ENCODE results near the genes TRIM63, CEP85 and RPS6KA1.

DNA sequence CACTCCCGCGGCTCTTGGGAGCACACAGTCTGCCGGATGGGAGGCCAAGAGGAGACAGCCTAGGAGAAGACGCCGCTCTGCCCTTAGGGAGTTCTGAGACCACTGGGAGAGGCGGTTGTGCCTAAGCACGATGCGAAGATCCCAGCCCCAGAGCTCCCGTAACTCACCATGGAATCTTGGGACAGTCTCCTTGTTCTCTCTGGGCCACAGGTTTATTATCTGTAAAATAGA lies 744 bp upstream of the PAQR7 start:
- PRO-cap: no peak

DNA sequence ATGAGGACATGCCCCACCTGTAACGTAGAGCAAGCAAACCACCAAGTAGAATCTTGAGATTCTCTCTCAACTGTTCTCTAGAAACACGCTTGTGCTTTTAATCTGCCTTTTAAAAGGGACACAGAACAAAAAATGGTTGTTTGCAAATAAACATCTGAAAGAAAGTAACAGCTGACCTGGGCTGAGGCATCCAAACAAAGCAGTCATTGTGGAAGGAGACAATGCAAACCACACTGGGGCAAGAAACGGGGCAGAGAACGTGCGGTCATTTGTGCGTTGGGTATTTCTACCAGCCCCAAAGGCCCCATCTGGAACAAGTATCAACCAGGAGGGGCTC lies 6.1 kb downstream of the STMN1 start:
- PRO-cap: no peak

- PRO-cap: no peak
These were observed 1.3 kb upstream of the STMN1 start for GRCh38 chr1:25907468-25907941.

- PRO-cap: no peak
These were observed 21.0 kb upstream of the STMN1 start for GRCh38 chr1:25927176-25927614.

DNA sequence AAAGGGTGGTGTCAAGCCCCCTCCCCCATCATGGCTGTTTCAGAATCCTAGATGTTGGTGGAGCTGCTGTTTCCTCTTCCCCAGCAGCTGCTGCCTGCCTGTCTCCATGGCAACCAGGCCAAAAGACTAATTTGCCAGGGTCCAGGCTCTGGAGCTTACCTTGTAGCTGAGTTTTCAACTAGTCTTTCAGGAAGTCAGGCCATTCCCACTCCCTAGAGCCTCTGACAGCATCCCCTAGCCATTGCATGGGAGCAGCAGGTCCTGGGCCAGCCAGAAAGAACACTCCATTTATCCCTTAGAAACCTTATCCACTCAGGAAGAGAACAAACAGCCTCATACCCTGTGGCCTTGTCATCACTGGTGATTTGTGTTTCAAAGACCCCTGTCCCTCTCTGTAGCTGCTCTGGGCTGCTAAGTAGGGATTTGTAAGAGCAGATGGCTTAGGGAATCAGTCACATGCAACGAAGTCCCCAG lies 21.4 kb upstream of the STMN1 start:
- PRO-cap: no peak

DNA sequence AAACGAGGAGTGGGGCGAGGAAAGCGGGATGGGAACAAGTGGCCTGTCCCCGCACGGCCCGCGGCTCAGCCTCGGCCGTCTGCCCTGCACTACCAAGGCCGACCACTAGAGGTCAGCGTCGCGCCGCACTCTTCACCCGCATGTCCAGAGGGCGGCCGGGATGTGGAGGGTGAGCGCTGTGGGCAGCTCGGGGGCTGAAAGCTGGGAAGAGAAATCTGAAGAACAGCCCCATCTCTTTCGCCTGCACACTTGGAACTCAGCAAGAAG lies 10.0 kb downstream of the SLC30A2 start:
- PRO-cap: no peak

- PRO-cap: no peak
These were observed at the start of gene TRIM63 for GRCh38 chr1:26067492-26068037. Gene TRIM63, minus strand, starts transcription at chr1:26067630.

DNA sequence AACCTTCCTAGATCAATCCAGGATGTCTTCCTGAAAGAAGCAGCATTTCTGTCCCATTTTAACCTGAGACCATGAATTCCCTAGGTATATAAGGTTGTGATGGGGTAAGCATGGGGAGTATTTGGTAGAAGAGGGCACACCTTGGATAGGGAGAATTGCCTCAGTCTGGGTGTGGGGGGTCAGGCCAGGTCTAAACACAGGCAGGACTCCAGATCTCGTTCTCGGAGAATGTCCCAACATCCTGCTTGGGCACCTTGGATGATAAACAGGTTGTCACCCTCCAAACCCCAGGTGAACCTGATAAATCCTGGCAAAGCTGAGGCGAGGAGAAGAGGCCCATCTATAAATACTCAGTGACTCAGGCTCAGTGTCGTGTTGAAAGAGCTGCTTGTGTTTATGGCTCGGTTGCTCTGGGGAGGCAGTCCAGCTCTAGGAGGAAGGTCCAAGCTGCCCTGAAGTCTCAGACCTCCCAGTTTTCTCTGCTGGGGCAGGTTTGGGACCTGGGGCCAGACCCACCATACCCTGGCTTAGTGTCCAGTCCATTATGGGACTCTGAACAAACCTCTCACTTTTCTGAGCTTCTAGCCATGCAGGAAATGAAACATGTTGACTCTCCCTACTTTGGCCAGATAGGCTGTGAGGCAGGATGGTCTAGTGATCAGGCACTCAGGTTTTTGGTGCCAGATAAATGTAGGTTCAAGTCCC lies 15.8 kb upstream of the TRIM63 start:
- PRO-cap: no peak

DNA sequence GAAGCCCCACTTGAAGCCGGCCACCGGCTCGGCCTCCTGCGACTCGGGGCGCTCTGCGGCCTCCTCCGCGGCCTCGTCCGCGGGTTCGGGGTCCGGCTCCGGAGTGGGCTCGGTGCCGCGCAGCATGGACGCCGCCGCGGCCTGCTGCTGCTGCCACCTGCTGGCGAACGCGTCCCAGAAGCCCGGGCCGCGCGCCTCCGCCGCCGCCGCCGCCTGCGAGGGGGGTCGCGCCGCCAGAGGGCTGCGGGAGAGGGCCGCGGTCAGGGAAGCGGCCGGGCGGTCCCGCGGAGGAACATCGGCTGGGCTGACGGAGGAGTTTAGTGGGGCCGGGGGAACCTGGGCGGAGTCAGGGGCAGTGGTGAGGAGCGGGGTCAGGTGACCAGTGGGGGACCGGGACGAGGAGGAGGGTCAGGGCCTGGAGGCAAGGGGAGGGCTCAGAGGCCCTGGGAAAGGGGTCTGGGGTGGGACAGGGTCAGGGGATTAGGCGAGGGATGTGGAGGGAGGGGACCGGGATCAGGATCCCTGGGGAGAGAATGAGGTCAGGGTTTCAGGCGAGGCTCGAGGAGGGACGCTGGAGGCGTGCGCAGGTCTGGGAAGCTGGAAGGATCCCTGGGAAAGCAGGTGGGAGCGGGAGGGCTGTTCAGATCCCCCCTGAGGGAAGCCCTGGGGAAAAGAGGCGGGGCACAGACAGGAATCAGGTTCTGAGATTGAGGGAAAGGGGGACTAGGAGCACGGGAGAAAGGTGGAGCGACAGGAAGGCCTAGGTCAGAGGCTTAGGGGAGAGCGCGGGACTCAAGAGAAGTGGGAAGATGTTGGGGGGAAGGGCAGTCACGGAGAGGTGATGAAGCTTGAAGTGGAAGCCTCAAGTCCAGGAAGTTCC lies 4.3 kb downstream of the C1orf232 start:
- PRO-cap: no peak

- PRO-cap: no peak
These were observed 689 bp downstream of the ZNF593 start for GRCh38 chr1:26170389-26170805.

- PRO-cap: bidirectional peak, plus-strand start at chr1:26234214, minus-strand start at chr1:26234027; unidirectional peak, plus-strand start at chr1:26234387; unidirectional peak, plus-strand start at chr1:26234408; unidirectional peak, plus-strand start at chr1:26234511
These were observed at the start of gene CEP85 for GRCh38 chr1:26234095-26234874. Gene CEP85, plus strand, starts transcription at chr1:26234200.

DNA sequence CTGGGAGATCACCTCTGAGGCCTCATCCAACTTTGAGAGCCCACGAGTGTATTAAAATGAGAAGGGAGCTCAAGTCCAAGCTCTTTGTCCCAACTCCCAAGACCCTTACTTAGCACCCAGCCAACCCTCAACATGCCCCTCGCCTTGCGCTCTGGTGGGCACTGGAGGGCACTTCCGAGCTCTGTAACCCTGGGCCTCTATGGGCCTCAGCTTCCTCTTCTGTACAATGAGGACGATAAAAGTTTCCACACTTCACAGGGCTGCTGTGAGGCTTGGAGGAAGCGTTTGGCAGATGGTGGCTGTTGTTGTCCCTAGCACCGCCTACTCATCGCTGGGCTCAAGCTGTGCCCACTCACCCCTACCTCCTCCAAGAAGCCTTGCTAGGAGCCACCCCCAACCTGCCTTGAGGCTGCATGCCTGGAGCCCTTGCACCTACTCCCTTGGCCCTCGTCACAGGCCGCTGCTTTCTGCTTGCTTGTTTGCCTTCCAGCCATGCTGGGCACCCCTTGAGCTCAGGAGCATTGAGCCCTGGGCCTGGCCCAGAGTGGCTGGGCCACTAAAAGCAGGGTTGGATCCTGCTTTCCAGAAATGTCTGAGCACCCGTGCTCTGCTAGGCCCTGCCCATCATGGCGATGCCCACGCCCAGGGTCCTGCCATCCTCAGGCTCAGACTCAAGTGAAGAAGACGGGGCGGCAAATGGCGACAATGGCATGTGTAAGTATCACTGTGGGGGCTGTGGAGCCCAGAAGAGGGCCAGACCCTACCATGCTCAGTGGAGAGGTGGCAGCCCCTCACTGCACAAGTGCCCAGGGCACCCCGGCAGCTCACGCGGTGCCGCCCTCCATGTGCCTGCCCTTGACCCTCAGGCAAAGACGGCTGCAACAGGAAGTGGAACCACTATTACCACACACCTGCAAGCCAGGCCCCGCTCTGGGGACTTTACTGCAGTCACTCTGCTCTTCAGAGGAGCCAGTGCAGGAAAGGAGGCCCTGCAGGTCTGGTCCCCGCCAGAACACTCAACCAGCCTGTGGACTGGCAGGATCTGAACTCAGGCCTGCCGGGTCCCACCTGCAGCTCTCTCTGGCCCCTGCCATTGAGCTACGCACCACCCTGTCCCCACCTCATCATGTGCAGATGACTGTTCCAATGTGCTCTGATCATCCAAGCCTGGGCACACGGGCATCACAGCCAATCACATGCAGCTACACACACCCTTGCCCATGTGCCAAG lies 9.5 kb downstream of the SH3BGRL3 start:
- PRO-cap: bidirectional peak, plus-strand start at position 266 of the sequence, minus-strand start at position 265 of the sequence; unidirectional peak, minus-strand start at position 327 of the sequence; bidirectional peak, plus-strand start at position 370 of the sequence, minus-strand start at position 327 of the sequence; bidirectional peak, plus-strand start at position 972 of the sequence, minus-strand start at position 874 of the sequence

- PRO-cap: unidirectional peak, plus-strand start at chr1:26290484
These were observed 10.3 kb downstream of the SH3BGRL3 start for GRCh38 chr1:26290215-26290592.

DNA sequence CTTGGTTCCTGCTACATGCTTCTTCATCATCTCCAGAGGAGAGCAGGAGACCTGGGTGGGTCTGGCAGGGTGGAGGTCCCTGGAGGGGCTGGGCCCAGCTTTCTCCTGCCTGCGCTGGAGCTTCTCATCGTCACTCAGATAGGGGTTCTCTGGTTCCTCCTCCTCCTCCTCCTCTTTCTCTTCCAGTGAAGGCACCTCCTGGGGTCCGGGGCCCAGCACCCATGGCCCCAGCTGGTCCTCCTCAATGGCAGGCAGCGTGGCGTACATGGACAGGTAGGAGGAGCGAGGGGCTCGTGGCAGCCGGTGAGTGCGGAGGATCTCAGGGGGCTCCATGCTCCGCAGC lies 10.0 kb downstream of the CRYBG2 start:
- PRO-cap: no peak

- PRO-cap: no peak
These were observed 549 bp downstream of the DHDDS start for GRCh38 chr1:26432490-26433249.

GRCh38 chr1:26476860-26477841 lies 4.9 kb downstream of the HMGN2 start:
- PRO-cap: no peak

DNA sequence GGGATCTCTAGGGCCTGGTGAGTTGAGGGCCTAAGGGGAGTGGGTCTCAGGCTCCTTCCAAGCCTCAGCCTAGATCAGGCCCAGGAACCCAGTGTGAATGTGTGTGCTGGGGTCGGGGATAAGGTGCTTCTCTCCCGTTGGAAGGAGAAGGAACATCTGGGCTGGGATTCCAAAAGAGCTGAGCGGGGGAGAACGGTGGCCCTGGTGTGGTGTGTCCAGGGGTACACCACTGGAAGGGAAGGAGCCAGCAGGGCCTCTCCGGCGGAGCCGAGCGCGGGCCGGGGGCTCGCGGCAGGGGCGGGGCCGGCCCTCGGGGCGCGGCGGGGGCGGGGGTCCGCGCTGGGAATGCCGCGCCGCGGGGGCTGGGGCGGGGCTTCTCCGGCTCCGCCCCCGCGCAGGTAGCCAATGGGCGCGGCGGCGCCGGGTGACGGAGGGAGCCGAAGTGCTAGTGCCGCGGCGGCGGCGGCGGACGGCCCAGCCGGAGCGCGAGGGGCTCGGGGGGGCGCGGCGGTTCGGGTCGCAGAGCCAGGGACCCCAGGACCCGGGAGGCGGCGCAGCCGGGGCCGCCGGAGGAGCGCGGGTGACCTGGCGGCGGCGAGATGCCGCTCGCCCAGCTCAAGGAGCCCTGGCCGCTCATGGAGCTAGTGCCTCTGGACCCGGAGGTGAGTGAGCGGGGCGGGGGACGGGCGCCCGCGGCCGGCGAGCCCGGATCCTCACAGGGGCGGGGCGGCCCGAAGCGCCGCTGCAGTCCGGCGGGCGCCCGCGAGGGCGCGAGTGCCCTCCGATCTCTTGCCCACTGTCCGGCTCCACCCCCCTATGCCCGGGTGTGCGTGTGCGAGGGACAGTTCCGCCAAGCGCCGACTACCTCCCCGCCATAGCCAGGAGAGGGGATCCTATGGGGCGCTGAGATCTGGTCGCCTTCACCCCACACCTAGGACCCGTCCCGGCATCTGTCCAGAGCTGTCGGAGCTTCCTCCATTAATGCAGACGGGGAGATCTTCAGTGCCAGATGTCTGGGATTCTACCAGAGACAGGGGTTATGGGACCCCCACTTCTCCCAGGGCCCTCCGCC lies at the start of gene RPS6KA1:
Gene RPS6KA1 (plus strand): TSS at position 440 of the 1,072 bp plus-strand sequence.
- PRO-cap: unidirectional peak, plus-strand start at position 477 of the sequence; unidirectional peak, plus-strand start at position 665 of the sequence

- PRO-cap: no peak
These were observed 35.3 kb downstream of the RPS6KA1 start for GRCh38 chr1:26564651-26565417.

DNA sequence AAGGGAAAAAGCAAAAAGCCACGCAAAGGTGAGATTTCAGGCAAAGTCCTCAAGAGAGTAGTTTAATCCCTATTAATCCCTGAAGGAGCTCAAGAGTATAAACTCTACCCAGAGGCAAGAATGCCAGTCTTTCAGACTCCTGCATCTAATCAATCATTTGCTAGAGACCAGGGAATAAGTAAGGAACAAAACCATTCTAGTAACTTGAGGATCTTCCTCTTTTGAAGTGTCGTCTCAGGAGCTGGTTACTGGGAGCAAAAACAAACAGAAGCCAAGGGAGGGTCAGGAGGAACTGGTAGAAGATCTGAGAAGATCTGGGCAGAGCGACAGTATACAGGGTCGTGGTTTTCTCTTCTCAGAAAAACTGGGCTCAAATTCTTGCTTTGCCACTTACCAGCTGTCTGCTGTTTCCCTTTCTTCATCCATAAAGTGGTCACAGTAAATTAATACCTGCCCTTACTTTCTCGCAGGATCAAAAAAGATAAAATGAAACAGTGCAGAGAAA lies 69.3 kb downstream of the RPS6KA1 start:
- PRO-cap: no peak

- PRO-cap: no peak
These were observed 15.7 kb upstream of the PIGV start for GRCh38 chr1:26771755-26772686.